ENCODE measurements around a stretch of chr1.

DNA sequence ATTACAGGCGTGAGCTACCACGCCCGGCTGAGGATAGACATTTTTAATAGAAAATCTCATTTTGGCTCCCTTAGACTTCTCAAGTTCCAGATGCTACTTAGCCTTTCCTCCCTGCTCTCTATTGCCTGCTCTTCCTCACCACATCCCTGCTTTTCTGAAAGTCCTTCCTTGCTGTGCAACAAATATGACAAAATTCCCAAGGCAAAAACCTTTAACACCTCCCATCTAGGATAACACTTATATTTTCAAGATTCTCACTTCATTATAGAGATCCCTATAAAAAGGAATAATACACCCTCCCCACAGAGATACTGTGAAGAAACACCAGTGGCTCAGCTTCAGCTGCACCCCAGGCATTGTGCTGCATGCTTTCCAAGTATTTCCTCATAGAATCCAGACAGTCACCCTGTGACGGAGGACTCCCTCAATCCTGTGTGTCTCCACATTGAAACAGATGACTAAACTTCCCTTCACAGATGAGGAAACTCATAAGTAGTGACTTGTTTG lies 55.5 kb downstream of the GPR161 start:
- PRO-cap, 2 experiments, result no peak in any of the 2 experiments
- RAMPAGE, long total RNA, 4 experiments, result no peak in any of the 4 experiments

- PRO-cap, 2 experiments, result no peak in any of the 2 experiments
- RAMPAGE, long total RNA, 4 experiments, result start-site peak on the minus strand in 1 of 4 experiments, at chr1:168136228-168136267 at its widest, 6 reads per replicate
These were observed 780 bp downstream of the GPR161 start for GRCh38 chr1:168135854-168136446.

- PRO-cap, 2 experiments, result peak in 1 of 2 experiments; most common plus-strand start chr1:168179448 (in 1); most common minus-strand start chr1:168179212 (in 1)
- RAMPAGE, long total RNA, 4 experiments, result no peak in any of the 4 experiments
These were observed 479 bp downstream of the TIPRL start for GRCh38 chr1:168179106-168179776.

- PRO-cap, 2 experiments, result no peak in any of the 2 experiments
- RAMPAGE, long total RNA, 4 experiments, result no peak in any of the 4 experiments
These were observed 5.8 kb downstream of the TIPRL start for GRCh38 chr1:168184684-168184929.

- PRO-cap, 2 experiments, result no peak in any of the 2 experiments
- RAMPAGE, long total RNA, 4 experiments, result no peak in any of the 4 experiments
These were observed 99.8 kb downstream of the XCL2 start for GRCh38 chr1:168443909-168444420.

DNA sequence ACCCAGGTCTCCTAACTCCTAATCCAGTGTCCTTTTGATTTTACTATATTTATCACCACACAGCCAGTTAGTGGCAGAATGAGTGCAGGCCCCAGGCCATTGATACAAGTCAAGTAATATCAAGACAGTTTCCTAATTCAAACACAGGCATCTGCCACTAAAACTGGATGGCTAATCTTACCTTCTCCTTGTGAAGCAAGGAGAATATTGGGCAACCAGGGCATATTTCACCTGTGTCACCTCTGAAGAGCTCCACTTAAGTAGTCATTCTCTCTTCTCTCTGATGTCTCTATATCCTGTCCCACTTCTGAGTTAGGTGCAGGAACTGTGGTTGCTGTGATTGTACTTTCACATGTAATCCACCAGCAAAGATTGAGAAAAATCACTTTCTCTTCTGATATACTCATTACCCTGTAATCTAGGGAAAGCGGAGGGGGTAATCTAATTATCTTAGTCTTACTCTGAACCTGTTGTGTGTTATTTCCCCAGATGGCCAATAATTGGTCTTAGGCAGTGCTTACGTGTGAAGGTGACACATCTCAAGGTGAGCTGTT lies 12.2 kb downstream of the XCL2 start:
- PRO-cap, 2 experiments, result no peak in any of the 2 experiments
- RAMPAGE, long total RNA, 4 experiments, result no peak in any of the 4 experiments

- PRO-cap, 2 experiments, result no peak in any of the 2 experiments
- RAMPAGE, long total RNA, 4 experiments, result no peak in any of the 4 experiments
These were observed 11.6 kb upstream of the XCL2 start for GRCh38 chr1:168555202-168555921.

DNA sequence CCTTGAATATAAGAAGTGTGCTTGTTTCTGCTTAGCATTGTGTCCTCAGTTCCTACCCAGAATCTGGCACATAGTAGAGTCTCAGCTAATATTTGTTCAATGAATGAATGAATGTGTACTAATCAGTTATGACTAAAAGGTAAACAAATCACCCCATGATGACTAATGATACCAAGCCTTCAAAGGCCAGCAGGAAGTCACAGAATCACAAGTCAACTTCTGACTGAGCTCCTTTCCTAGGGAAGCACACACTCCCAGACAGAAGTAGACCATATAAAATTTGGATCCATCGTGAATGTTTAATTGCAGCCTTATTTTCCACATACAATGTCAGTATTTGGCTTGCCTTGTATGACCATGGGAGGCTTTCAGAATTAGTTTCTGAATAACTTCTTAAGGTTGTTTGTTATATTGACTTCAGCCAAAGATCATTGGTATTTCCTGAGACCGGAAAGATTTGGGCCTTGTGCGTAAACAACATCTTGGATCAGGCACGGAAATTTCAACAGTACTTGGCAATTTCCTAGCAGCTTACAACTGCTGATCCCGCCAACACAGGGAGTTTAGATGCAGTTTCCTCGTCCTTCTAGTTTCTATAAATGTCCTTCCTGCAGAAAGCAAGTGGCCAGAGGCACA lies 185.9 kb upstream of the ATP1B1 start:
- PRO-cap, 2 experiments, result no peak in any of the 2 experiments
- RAMPAGE, long total RNA, 4 experiments, result no peak in any of the 4 experiments

- PRO-cap, 2 experiments, result no peak in any of the 2 experiments
- RAMPAGE, long total RNA, 4 experiments, result no peak in any of the 4 experiments
These were observed 88.5 kb upstream of the ATP1B1 start for GRCh38 chr1:169017922-169018454.

DNA sequence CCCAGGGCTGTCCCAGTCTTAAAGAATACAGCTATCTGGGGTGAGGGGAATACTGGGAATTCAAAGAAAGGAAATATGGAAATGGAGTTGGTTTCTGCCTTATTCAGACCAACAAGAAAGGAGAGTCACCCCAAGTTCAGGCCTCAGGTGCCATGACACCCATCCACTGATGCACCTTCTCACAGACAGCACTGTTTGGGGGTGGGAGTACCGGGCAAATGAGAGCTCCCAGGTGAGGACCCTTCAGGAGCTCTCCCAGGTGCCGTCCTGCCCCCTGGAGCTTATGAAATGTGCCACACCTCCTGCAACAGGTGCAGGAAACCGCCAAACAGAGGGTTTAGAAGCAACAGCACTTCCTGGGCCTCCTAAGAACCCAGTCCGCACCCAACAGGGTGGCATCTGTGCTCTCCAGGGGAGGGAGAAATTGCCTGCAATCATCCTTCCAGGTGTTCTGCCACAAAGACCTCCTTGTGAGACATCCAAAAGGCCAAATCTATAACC lies 87.8 kb upstream of the ATP1B1 start:
- PRO-cap, 2 experiments, result no peak in any of the 2 experiments
- RAMPAGE, long total RNA, 4 experiments, result no peak in any of the 4 experiments

DNA sequence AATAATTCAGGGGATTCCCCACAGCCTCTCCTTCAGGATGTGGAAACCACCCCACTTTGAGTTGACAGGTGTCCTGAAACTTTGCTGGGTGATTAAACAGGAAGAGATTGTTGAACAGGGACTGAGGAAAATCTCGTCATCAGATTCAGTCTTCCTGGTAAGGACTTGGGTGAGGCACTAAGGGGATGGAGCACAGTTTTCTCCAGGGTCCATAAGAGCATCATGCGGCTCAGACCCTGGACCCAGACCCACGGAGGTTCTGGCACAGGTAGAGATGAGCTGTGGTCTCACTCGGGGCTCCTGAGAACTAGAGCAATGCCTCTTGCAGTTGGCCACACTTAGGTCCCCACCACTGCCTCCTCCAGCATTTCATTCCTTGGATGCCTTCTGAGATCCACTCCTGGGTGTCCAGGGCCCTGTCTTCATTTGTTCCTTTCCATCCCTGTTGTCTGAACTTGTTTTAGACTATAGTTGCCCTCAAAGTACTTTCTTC lies 59.2 kb upstream of the ATP1B1 start:
- PRO-cap, 2 experiments, result no peak in any of the 2 experiments
- RAMPAGE, long total RNA, 4 experiments, result no peak in any of the 4 experiments

GRCh38 chr1:169101892-169102456 lies 4.5 kb upstream of the ATP1B1 start:
- PRO-cap, 2 experiments, result no peak in any of the 2 experiments
- RAMPAGE, long total RNA, 4 experiments, result no peak in any of the 4 experiments

GRCh38 chr1:169144446-169144872 lies 38.0 kb downstream of the ATP1B1 start:
- PRO-cap, 2 experiments, result no peak in any of the 2 experiments
- RAMPAGE, long total RNA, 4 experiments, result no peak in any of the 4 experiments

- PRO-cap, 2 experiments, result no peak in any of the 2 experiments
- RAMPAGE, long total RNA, 4 experiments, result no peak in any of the 4 experiments
These were observed 38.6 kb downstream of the ATP1B1 start for GRCh38 chr1:169144873-169145677.

GRCh38 chr1:169854265-169854954 lies 39.3 kb downstream of the SCYL3 start:
- PRO-cap, 2 experiments, result no peak in any of the 2 experiments
- RAMPAGE, long total RNA, 4 experiments, result no peak in any of the 4 experiments

DNA sequence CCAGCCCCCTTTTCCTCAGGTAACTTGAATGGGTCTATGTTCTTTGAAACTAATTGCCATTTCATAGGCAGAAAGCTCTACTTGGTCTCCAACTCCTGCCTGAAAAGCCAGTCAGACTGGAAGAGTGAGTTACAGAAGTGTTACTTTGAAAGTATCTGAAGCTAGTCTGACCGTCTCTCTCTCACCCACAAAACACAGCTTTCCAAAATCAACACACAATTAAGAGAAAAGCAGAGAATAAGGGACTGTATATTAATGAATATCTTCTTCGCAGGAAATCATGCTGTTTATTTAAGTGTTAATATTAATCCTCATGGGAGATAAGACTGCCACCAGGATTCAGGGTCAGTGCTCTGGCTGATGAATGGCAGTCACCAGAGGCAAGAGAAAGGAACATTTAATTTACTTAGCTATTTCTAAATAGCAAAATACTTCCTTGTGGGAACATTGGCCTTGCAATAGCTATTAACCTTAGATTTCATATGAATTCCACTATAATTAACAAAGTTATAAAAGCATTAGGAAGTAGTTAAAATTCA lies 2.2 kb downstream of the SCYL3 start:
- PRO-cap, 2 experiments, result no peak in any of the 2 experiments
- RAMPAGE, long total RNA, 4 experiments, result no peak in any of the 4 experiments

DNA sequence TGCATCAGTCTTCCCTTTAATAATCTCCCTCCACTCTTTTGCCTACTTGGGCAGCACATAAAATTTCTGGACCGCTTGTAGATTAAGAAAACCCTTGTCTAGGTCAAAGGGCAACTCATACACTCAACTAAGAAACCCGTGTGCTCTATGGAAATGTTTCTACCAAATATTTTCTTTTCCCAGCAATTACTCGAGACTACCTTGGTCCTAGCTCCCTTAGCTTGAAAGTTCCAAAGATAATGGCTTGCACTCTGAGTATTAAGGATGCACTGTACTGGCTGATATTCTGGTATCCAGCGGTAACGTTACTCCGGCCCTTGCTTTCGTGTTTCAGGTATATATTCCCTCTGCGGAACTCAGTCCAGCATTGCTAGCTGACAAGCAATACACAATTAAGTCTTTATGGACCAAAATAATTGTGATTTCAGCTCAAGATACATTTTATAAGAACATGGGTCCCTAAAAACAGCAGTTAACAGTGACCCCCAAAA lies 979 bp downstream of the SCYL3 start:
- PRO-cap, 2 experiments, result no peak in any of the 2 experiments
- RAMPAGE, long total RNA, 4 experiments, result no peak in any of the 4 experiments

DNA sequence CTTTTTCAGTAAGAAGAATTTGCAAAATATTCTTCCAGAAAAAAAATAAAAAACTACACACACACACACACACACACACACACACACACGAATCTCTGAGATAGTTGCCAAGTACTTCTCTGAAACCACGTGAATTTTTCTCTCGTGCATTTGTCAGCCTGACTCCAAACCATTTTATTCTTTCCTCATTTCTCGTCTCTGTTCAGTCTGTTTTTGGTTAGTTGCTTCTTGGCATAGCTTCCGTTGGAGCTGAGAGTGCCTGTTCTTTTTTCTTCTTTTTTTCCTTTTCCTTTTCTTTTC lies 55.0 kb downstream of the GORAB start:
- PRO-cap, 2 experiments, result no peak in any of the 2 experiments
- RAMPAGE, long total RNA, 4 experiments, result no peak in any of the 4 experiments

- PRO-cap, 2 experiments, result peak in 1 of 2 experiments; most common plus-strand start chr1:170662264 (in 1)
- RAMPAGE, long total RNA, 4 experiments, result no peak in any of the 4 experiments
These were observed 2.0 kb upstream of the PRRX1 start for GRCh38 chr1:170661820-170662426.

DNA sequence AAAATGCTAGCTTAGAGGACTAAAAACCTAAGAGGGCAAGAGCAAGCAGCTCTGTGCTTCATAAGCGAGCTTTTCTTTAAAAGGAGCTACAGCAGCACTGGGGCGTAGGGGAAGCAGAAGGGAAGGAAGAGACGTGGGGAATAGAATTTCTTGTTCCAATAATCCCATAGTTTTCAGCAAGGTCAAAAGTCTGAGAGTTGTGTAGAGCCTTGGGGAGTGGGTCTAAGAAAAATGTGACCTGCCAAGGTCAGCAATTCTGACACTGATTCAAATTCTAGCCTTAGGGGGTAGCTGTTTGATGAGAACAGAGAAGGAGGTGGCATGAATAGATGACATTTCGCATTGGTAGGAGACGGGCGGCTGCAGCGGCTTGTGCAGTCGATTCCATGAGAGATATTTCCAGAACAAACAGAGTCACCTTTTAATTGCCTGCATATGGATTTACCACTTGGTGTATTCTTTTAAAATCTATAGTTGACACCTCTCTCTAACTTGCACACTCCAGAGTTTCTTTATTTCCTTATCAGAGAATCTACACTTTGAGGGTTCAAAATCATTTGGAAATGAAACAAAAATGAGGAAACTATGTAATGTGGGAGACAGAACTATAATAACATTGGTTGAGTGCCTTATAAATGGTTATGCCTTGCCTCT lies 22.5 kb downstream of the PRRX1 start:
- PRO-cap, 2 experiments, result no peak in any of the 2 experiments
- RAMPAGE, long total RNA, 4 experiments, result no peak in any of the 4 experiments